Skeletal muscle cell (primary cell): ENCODE data around the gene RIOK2.

DNA sequence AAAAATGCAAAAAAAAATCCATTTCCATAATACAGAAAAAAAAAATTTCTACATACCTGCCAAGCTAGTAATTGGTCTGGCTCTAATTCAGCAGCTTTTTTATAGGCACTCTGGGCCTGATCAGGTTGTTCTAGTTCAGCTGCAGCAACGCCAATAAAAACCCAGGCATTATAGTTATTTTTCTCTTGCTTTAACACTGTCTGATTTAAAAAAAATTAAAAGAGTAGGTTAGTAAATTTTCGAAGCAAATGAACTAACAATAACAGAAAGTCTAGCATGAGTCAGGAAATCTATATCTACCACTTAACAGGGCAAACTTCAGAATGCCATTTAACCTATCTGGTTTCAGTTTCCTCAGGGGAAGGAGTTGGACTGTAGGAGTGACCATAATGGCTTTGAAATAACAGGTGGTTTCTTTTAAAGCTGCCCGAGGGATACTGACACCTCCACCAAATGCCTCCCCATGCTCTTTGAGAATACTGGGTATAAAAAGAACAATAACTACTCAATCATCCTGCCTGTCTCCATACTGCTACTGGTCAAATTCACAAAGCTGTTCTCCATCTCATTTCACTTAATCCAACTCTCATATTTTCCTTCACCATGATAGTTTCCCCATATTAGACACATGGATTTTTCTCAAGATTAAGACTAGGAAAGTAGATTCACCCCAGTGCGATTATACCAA is 11.5 kb downstream of the SKIC3 start:
- RRBS, result no CpG with 5 or more reads among the region's 4 CpGs

DNA sequence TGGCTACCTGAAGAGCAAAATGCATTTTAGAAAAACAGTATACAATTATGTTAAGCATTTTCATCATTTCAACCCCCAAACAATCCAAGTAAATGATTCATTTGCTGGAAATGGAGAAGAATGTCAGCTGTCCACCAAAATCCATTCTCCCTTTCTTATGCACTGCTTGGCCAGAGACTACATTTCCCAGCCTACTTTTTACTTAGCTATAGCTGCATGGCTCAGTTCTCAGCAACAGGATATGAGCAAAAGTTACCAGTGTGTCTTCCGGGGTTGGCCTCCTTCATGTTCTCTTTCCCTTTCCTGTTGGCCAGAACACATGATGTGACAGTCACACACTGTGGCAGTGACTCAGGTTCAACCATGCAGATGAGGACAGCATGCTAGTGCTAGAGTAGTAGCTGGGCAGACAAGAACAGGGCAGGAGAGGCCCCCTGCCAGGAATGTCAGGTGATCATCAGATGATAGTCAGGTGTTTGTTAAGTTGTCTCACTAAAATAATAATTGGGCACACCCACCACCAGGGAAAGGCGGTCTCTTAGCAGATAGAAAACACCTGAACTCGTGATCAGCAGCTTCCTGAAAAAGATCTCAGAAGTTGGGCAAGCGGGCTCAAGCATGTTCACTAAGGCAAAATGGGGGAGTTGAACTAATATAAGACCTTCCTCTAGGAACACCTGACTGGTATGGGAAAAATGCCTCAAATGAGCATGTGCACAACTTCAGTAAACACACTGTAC is 12.2 kb downstream of the GPR150 start:
- RRBS, result no CpG with 5 or more reads among the region's 4 CpGs

DNA sequence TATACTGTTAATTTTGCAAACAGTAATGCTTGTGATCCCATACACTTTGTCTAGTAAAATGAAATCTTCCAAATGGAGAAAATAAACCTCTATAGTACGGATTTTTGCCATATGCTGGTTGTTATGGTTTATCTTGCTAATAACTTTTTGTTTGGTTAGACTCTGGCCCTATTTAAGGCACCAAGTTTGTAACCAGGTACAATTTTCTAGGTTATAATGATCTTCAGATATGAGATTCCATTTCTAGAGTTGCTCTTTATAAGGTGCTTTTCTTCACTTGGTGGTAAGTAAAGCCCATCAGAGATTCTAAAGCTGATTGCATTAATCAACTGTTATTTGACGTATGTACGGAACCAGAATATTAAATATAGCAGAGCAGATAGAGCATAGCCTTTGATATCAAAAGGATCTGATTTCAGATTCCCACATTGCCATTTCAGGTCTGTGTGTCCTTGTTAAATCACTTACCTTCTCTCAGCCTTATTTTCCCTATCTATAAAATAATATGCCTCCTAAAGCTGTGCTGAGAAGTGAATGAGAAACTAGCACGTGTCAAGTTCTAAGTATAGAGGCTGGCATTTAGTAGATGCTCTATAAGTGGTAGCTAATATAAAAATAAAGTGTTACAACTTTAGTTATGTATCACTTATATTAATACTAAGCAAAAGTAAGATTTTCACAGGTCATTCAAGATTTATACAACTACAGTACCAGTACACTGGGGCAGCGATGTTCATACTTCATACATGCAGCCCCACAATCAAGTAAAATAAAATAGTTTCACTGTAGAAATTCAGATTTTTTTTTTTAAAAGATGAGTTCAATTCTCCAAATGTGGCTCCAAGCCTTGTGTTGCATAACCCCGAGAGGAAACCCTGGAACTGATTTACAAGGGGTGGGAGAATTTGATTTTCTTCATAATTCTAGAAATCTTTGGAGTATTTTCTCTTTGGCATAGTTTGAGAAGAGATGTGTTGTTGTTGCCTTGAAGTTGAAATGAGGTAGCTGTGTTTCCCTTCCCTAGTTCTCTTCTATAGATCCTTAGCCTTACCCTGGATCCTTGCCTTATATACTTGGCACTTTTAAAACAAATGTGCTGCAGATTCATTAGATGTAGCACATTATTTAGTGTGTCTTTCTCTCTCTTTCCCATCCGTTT is 2.7 kb downstream of the RHOBTB3 start:
- RRBS, result no CpG with 5 or more reads among the region's 7 CpGs

- RRBS, result no CpG with 5 or more reads among the region's 9 CpGs
These were observed 42.1 kb downstream of the GLRX start for GRCh38 chr5:95780310-95780876.

DNA sequence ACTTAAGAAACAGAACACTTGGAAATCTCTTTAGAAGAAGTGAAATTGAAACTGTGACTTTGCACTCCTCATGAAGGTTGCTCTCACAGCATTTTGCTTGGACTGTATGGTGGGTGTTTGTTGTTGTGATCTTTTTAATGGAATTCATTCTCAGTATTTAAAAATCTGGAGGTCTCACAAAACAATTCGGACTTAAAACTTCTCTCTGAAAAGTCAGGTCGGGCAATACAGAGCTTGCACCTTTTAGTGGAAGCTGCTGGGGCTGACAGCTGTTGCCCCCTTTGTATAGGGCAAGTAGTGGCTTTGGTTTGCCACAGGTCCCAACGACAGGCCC is 540 bp upstream of the GLRX start:
- RRBS, result no CpG with 5 or more reads among the region's 3 CpGs

DNA sequence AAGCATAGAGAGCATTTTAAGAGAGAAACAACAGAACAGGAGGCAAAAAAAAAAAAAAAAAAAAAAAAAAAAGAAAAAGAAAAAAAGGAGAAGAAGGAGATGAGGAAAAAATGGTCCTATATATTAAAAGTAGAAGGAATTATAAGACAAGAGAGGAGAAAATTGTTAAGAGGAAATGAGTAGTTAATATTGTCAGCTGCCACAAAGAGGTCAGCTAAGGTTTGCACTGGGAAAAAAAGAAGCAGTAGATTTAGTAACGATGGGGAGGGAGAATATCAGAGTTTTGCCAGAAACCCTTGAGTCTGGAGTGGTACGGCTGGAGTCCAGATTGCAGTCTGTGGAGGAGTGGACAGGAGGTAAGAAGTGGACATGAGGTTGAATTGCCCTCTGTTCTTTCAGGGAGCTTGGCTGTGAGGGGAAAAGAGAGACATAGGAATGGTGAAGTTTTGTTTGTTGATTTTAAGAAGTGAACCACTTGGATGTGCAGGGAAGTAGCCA is 88.2 kb upstream of the ELL2 start:
- RRBS, result no CpG with 5 or more reads among the region's 2 CpGs

DNA sequence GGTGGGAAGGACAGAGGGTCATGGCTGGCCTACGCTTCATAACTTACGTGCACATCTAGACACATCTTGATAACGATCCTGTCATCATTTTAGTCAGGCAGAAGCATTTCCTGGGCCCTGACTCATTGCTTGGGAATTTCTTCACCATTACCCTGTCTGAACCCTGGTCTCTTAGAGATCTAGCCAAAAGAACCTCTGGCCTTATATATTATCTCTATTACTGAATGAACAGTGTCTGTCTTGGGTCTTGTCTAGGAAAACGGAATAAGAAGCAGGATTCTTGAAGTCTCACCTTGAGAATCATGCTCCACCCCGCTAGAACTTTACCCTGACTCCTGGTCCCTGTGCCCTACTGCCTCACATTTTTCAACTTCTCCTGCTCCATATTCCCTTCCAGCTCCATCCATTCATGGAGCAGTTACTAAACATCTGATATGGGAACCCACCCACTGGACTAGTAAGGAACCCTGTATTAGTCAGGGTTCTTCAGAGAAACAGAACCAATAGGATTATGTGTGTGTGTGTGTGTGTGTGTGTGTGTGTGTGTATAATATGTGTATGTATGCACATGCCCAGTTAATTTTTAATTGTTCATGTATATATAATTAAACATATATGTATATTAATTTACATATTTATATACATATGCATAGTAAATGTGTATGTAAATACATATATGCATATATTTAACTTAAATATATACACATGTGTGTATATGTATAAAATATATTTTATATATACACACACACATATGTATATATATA is 106.6 kb upstream of the ELL2 start:
- RRBS, result no CpG with 5 or more reads among the region's 5 CpGs

- RRBS, result no CpG with 5 or more reads among the region's 6 CpGs
These were observed 135.2 kb downstream of the PCSK1 start for GRCh38 chr5:96297687-96298433.

GRCh38 chr5:96567062-96567688 is 95.0 kb upstream of the CAST start:
- RRBS, result no CpG with 5 or more reads among the region's 6 CpGs

DNA sequence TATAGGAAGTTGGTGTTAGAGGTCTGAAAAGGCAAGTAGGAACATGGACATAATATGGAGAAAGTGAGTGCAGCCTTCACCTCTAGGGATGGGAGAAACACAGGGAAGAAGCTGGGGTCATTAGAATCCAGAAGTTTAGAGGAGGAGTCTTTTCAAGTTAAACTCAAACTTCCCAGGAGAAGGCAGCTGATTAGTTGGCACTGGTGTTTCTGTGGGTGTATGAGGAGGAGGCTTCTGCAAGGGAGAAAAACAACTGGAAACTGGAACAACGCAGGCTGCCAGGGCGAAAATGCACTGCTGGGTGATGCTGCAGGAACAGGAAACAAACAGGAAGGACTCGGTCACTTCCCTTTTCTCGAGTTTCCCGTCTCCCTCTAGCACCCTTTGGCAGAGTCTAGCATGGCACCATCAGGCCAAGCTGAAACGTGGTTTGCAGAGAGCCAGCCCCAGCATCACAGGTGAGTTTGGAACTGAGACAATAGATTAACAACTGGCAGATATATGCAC is 77.5 kb upstream of the CAST start:
- RRBS, result no CpG with 5 or more reads among the region's 6 CpGs

- RRBS, result no CpG with 5 or more reads among the region's 3 CpGs
These were observed 32.4 kb upstream of the CAST start for GRCh38 chr5:96629672-96630353.

- RRBS, result no CpG with 5 or more reads among the region's 8 CpGs
These were observed 56.4 kb downstream of the CAST start for GRCh38 chr5:96718531-96719065.

DNA sequence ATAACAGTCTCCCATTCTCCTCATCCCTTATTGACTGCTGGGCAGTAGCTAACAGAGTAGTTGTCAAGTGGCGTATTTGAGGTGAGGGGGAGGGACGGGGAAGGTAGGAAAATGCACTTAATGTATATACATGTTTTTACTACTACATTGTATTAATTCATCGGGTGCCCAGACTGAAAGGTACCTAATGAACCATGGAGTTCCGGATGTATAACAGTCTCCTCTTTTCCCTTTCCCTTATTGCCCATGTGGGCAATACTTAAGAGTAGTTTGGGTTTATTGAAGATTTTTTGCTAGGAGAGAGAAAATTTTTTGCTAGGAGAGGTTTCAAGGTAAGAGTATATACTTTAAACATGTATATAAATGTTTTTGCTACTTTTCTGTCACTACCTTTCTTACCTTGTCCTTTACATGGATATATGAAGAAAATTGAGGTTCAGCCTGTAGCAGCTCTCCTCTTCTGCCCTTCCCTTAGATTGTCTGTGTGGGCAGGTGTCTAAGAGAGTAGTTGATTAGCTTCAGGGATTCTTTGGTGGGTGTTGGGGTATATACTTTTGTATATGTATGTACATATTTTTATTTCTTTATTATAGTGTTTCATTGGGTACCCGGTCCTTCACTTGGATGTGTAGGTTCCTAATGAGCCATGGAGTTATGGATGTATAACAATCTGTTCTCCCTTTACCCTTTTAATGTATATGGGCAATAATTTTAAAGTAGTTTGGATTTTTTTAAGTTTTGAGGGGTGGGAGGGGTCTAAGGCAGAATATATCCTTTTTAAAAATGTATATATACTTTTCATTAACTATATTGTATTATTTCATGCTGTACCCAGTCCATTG is 97.5 kb downstream of the LNPEP start:
- RRBS, result no CpG with 5 or more reads among the region's 5 CpGs

GRCh38 chr5:97182430-97183370 is at the start of gene RIOK2:
Gene RIOK2 (minus strand): TSS chr5:97183247.
- RRBS, result no CpG with 5 or more reads among the region's 32 CpGs

DNA sequence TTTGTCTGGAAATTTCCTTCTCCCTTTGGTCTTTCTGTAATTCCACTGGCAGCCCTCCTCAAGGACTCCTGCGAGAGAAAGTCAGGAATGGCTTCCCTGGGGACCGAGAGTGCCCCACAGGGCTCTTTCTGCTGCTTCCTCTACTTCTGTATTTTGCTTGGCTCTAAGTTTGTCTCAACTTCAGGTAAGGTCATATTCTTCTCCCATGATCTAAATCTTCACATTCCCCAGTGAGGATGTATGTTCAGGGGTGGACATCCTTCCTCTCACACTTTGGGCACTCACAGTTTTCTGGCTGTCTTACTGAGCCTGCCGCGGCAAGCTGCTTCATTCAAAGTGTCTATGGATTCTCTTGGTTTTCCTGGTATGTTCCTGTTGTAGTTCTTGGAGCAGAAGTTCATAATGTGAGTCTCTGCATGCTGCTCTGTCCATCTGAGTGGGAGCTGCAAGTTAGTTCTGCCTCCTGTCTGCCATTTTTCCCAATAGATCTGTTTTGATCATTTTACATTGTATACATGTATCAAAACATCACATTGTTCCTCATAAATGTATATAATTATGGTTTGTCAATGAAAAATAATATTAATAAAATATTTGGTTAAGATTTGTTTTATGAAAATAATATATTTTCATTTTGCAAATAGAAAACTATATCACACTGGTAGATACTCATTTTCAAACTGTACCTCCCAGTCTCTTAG is 10.5 kb upstream of the RIOK2 start:
- RRBS, result no CpG with 5 or more reads among the region's 4 CpGs

DNA sequence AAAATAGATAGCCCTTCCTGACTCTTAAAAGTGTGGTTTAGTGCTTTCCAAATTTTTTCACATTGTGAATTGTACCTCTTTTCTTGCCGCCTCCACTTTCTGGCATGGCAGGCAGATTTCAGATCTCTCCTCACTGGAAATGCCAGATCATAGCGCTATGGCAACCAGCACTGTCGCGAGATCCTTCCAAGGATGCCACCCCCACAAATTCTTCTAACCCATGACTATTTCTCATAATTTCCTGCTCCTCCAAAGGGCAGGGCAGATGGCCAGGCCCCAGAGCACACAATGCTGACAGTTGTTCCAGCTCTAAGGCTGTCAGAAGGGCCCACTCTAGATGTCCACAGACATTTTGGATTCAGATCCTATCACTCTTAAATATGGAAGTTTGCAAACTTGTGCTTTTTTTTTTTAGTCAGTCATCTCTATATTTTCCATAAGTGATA is 446.2 kb upstream of the RIOK2 start:
- RRBS, result no CpG with 5 or more reads among the region's 4 CpGs

DNA sequence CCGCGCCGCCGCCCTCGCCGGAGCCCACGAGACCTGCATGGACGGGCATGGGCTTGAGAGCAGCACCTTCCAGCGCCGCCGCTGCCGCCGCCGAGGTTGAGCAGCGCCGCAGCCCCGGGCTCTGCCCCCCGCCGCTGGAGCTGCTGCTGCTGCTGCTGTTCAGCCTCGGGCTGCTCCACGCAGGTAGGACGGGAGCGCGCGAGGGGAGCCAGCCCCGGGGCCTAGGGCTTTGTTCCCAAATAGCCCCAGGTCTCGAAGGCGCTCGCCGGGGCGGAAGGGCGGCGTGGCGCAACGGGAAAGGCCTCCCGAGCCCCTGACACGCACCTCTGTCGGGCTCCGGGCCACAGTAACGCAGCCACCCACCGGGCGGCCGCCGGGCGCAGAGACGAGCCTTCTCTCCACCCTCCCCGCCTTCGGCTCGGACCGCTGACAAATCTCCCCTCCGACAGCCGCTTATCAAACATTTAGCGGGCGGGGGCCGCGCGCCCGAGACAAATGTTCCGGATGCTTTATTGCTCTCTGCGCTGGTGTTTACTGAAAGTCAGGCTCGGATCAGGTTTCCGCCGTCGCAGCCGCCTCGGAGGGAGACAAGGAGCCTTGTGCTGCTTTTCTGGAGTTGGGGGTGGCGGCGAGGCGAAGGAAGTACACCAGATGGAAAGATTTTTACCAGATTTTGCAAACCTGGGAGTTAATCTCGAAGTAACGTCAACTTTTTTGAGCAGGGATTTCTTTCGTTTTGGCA is 732 bp downstream of the RGMB start:
- RRBS, result under 1% methylated on average over 20 of the region's 72 CpGs

DNA sequence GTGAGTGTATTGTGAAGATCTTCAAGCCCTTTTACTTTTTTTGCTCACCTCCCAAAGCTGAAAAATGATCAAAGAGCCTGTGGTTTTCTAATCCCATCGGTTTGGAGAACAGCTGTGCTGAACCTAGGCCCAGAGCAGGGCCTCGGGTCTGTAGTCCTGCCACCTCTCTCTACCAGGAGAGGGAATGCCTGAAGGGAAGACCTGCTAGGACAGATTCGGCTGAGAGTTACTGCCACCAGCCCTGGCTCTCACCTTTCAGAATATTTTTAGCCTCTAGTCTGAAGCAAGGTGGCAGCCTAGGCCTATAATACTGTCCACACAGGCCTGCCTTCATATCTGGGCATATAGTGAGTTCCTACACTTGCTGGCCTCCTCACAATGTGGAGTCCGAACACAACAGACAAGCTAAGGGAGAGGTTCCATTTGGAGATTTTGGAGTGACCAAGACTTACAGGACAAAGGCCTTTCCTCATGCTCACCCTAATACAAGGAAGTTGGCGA is 13.8 kb downstream of the RGMB start:
- RRBS, result no CpG with 5 or more reads among the region's 5 CpGs

DNA sequence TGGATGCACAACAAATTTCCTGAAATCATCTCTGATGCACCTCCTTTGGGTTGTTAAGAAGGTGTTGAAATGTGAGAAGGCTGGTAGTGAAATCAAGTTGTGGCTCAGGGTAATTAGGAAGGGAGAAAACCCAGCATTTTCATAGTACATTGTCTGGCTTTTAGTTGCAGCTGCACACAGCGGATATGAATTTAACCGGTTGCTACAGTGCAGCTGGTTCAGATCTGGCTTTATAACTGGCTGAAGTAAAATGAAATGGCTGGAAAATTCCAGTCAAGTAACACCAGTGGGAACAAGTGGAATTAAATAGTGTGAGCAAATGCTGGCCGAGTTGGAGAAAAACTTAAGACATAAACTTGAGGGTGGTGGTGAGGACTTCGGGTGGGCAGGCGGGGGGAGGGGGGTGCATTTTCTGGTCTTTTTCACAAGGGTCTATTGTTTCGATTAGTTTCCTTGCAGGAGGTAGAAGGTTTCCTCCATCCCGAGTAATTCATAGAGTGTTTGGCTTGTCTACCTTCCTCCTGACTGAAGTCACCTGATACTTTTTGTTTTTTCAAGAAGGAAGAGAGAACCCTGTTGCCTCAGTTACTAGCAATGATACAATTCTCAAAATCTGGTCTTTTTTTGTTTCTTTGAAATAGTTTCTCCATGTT is 17.8 kb downstream of the RGMB start:
- RRBS, result no CpG with 5 or more reads among the region's 7 CpGs

DNA sequence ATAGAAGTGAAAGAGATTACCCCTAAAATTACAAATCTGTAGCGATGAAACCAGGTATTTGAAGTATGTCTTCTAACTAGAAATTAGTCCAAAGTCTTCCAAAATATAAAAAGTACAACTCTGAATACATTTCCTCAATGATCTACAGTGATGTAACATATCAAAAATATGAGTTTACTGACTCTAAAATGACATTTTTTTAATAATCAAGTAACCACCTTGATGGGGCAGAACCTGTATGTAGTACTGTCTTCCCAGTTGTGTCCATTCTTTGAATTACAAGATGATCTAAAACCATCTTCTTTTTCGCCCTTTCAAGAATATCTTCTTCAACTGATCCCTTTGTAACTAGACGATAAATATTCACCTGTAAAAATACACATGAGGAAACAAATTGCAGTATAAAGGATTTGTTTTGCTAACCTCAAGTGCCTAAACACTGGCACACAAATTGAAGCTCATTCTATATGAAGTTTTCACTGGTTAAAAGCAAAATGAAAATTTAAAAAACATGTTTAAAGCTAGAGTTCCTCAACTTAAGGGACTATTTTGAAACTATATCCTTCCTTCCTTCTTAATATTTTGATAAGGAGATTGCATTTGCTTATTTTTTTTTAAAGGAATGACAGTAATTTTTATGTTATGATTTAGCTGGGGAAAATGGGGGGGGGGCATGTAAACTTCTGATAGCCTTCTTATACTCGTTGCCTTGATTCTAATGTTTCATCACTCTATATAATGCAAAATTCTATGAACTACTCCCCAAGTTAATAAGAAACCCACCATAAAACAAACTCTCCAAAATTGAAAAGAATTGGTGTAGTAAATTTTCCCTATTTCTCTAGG is 46.8 kb downstream of the CHD1 start:
- RRBS, result no CpG with 5 or more reads among the region's 4 CpGs